Body of pancreas (tissue), 2 donors: ENCODE data around the genes EPB41L4B and SVEP1.

GRCh38 chr9:108551595-108551970 lies 304.2 kb downstream of the ACTL7B start:
- PRO-cap: no peak
- RAMPAGE, long total RNA, 2 experiments: no peak in any of the 2 experiments

DNA sequence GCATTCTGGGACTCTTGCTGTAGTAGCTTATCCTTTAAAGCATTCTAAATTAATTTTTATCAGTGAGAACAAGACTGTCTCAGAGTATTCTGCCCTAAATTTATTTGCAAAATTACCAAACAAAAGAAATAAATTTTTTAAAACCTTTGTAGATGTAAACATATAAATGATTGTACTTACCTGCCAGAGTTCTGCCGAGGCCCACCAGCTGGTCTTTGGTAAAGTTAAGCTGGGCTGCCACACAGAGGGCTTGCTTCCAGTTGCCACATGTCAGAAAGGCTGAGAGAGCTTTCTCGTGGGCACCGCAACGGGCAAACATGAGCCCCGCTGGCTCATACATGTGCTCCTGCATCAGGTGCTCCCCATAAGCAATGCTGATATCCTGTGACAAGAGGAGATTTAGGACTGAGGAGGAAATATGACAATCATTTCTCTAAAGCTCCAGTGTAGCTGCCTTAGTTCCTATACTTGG lies 29.0 kb downstream of the ACTL7A start:
- PRO-cap: no peak
- RAMPAGE, long total RNA, 2 experiments: start-site peak on the minus strand in 1 of 2 experiments, centred at position 290 of the sequence, 9 reads per replicate

DNA sequence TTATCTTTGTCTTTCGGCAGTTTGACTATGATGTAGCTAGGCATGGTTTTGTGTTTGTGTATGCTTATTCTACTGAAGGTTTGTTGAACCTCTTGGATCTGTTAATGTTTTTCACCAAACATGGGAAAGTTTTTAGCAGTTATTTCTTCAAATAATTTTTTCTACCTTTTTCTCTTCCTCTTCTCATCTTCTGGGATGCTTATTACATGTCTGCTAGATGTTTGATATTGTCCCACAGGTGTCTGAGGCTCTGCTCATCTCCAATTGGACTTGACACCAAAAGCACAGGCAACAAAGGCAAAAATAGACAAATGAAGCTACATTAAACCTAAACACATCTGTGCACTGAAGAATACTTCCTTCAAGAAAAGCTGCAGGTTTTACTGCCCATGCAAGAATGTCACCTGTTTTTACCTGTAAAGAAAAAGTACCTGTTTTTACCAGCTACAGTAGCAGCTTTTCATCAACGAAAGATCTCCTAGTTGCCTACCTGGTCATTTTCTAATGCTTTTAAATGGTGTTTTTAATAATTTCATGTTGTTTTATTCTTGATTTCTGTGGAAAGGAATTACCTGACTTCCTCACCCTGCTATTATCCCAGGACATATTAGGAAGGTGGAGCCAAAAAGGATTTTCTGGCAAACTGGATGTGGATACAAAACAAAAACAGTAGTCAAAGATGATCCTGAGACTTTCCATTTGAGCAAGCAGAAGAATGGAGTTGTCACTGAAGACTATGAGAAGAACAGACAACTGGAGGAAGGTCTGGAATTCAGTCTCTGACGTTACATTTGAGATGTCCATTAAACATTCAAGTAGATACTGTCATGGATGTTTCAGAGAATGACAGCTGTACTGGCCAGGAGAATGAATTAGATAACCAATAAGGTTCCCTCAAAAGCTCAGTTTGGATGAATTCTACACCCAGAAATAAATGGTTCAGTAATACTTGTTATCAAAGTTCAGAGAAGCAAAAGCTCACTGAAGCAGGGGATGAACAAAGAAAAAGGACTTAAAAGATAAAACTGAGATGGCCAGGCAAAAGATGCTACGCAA lies 40.7 kb downstream of the TMEM245 start:
- PRO-cap: no peak
- RAMPAGE, long total RNA, 2 experiments: start-site peak on the minus strand in 1 of 2 experiments, centred at position 537 of the sequence, 16 reads per replicate

GRCh38 chr9:109094298-109094861 lies 25.4 kb downstream of the TMEM245 start:
- PRO-cap: no peak
- RAMPAGE, long total RNA, 2 experiments: no peak in any of the 2 experiments

GRCh38 chr9:109108286-109108836 lies 11.4 kb downstream of the TMEM245 start:
- PRO-cap: no peak
- RAMPAGE, long total RNA, 2 experiments: no peak in any of the 2 experiments

DNA sequence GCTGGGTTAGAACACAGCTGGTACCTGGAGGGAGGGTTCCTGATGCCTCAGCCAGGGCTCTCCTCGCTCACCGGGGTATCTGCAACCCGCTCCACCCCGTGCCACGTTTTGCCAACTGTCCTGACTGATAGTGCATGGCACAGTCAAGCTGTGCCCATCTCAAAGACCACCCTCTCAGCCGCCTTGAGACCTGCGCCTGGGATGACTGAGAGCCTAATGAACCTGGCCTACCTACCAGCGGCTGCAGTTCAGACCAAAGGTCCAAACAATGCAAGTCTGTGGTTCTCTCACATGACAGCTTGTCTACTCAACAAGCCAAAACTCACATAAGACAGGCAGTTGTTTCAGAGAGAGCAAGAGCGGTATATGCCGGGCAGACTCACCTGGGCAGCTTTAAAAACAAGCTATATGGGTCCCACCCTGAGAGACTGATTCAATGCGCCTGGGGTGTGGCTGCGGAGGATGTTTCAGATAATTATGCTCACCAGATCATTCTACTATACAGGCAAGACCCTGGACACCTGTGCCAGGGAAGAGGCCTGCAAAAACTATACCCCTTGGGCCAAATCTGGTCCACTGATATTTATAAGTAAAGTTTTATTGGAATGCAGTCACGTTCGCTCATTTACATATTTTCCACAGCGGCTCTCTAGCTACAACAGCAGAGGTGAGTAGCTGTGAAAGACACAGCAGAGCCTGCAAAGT lies 70.5 kb downstream of the EPB41L4B start:
- PRO-cap: no peak
- RAMPAGE, long total RNA, 2 experiments: no peak in any of the 2 experiments

DNA sequence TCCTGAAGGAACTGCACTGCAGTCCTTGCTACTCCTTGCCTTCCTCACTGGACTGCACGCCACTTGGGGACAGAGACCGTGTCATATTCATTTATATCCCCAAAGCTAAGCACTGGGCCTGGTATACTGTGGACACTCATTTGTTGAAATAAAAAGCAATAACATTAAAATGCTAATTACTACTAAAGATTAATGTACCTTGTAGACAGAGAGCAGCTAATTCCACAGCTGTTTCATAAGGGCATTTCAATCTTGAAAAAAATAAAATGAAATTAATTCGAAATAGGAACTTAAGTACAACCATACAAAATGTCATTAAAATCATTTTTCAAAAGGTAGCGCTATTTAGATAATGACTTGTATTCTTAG lies 58.0 kb downstream of the EPB41L4B start:
- PRO-cap: no peak
- RAMPAGE, long total RNA, 2 experiments: start-site peak on the minus strand in 1 of 2 experiments, centred at position 193 of the sequence, 17 reads per replicate

- PRO-cap: unidirectional peak, minus-strand start at chr9:109277614
- RAMPAGE, long total RNA, 2 experiments: no peak in any of the 2 experiments
These were observed 43.3 kb downstream of the EPB41L4B start for GRCh38 chr9:109277529-109278048.

- PRO-cap: bidirectional peak, plus-strand start at chr9:109321229, minus-strand start at chr9:109320999
- RAMPAGE, long total RNA, 2 experiments: no peak in any of the 2 experiments
These were observed at the start of gene EPB41L4B for GRCh38 chr9:109320804-109321575. TSS of gene EPB41L4B (minus strand) at chr9:109321059.

DNA sequence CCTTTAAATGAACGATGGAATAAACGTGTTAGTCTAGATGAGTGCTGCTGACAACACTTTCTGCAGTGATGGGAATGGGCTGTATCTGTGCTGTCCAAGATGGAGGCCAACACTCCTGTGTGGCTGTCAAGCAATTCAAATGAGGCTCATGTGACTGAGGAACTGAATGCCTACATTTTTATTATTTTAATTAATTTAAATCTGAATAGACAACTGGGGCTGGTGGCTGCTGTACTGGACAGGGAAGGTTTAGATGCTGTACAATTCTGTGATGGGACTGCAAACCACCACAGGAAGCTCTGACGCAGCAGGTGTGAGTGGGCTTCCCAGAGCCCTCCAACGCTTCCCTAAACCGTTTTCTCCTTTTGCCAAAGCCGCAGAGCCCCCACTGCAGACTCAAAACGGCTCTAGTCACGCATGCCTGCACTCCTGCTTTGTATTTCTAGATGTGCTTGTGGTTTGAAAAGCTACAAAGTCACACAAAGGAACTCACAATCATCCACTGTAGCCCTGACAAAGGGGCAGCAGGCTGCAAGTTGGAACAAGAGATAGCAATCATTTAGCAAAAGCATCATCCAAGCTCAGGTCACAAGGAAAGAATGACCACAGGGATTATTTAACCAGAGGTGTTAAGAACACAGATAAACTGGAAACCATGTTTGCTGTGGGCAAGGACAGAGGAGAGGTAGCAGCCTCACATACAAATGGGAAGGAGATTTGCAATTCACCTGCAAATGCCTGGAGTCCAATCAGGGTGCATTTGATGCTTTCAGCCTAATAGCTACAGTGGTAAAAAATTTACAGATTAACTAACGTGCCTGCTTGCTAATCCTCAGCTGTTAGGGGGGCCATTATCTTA lies 79.3 kb downstream of the PTPN3 start:
- PRO-cap: no peak
- RAMPAGE, long total RNA, 2 experiments: no peak in any of the 2 experiments

DNA sequence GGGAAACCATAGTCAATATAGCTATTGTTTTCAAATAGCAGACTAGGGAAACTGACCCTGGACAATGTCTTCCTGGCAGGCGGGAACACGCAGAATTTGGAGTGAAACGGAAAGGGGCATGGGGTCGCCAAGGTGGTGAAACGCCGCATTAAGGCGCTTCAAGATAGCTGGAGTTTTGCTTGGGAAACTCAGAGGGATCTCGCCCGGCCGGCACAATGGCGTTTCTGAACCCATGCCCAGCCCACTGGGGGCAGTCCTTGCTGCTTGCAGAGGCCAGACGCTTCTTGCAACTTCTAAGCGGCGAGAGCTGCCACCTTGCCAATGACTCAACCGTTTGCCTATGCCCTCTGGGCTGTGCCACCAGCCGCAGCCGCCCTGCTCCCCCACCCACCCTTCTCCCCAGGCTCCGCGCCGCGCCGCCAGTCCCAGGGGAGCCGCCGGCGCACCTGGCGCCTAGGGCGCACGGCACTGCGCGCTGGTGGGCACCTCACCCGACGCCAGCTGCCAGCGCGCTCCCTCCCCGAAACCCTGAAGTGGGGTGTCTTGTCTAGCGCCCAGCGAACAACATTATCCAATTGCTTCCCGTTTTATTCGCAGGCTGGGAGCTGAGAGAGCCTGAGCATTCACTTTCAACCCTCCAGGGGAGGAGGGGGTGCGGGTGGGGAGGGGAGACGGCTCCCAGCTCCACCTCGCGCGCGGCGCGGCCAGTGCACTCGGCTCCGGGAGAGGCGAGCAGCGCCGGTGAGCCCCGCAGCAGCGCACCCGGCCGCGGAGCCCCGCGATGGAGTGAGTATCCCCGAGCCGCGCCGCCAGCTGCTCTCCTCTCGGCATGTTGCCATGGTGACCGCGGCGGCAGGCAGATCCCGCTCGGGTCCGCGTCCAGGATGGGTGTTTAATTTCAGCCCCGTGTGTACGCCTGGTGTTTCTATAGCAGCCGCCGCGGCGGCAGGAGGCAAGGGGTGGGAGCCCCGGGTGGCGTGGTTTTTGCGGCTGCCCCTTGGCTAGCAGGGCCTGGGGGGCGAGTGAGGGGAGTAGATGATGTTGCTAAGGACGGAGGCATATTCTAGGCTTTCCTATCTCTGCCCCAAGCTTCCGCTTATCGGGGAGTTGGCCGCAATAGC lies 139.6 kb upstream of the PALM2AKAP2 start:
- PRO-cap: no peak
- RAMPAGE, long total RNA, 2 experiments: no peak in any of the 2 experiments

- PRO-cap: no peak
- RAMPAGE, long total RNA, 2 experiments: no peak in any of the 2 experiments
These were observed 1.8 kb downstream of the PALM2AKAP2 start for GRCh38 chr9:109781610-109782402.

DNA sequence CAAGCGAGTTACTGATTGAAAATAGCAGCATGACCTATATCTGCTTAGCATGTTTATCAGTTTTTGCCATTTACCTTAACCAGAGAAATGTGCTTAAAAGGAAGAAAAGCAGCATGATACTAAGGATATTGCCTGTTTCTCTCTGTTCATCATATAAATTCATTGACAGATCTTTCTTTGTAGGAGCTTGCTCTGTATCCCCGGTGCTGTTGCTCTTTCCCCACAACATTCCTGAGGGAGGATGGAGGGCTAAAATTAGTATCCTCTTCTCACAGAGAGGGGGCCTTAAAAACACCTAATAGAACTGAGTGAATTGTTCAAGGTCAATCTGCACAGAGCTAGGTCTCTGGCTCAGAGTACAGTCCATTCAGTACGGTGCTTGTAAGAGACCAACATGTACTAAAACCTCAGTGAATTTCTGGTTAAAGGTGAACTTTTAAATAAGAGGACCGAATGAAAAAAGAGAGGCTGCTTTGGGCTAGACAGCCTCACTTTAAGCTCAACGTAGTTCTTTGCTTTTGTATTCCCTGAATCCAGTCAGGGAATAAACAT lies 88.7 kb downstream of the PALM2AKAP2 start:
- PRO-cap: no peak
- RAMPAGE, long total RNA, 2 experiments: no peak in any of the 2 experiments

DNA sequence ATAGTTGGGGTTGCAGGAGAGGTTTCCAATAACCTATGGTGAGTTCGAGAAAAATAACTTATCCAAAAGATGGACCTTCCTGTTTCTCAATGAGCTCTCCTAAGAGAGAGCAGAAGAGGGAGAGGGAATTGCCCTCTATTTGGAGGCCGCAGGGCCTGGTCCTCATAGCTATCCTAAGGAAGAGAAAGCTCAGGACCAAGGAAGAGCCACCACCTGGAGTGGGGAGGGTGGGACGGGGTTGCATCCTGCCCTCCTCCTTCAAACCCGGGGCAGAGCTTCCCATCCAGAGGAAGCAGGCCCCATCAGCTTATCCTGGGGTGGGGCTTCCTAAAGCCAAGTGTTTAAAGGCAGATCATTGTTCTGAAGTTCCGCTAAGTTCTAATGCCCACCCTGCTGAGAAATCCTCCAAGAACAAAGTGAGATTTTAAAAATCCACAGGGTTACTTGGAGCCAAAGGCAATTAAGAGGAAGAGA lies 210.3 kb downstream of the C9orf152 start:
- PRO-cap: no peak
- RAMPAGE, long total RNA, 2 experiments: no peak in any of the 2 experiments

DNA sequence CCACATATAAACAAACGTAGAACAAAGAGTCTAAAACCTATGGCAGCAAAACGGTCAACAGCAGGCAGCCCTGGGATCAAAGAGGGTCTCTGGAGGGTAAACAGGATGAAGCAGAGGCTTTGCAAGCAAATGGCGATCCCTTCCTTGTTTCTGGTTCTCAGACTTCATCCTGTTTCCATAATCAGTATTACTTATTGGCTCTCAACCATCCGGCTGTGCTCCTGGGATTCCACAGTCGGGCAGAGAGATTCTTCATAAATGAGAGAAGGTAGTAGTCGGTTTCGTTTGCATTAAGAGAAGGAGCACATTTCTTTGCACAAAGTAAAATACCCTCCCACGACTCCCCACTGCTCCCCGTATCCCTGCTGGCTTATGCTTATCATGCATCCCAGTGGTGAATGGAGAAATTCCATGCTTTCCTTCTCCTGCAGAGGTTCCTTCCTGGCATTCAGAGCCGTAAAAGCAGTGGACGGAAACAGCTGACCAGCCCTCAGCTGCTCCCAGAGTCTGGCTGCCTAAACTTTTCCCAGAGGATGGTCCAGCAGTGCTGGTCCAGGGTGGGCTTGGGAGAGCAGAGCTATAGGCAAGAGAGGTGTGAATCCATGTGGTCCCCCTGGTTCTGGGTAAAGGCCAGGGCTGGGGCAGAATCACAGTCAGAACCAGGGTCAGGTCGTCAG lies 93.2 kb downstream of the C9orf152 start:
- PRO-cap: no peak
- RAMPAGE, long total RNA, 2 experiments: no peak in any of the 2 experiments

DNA sequence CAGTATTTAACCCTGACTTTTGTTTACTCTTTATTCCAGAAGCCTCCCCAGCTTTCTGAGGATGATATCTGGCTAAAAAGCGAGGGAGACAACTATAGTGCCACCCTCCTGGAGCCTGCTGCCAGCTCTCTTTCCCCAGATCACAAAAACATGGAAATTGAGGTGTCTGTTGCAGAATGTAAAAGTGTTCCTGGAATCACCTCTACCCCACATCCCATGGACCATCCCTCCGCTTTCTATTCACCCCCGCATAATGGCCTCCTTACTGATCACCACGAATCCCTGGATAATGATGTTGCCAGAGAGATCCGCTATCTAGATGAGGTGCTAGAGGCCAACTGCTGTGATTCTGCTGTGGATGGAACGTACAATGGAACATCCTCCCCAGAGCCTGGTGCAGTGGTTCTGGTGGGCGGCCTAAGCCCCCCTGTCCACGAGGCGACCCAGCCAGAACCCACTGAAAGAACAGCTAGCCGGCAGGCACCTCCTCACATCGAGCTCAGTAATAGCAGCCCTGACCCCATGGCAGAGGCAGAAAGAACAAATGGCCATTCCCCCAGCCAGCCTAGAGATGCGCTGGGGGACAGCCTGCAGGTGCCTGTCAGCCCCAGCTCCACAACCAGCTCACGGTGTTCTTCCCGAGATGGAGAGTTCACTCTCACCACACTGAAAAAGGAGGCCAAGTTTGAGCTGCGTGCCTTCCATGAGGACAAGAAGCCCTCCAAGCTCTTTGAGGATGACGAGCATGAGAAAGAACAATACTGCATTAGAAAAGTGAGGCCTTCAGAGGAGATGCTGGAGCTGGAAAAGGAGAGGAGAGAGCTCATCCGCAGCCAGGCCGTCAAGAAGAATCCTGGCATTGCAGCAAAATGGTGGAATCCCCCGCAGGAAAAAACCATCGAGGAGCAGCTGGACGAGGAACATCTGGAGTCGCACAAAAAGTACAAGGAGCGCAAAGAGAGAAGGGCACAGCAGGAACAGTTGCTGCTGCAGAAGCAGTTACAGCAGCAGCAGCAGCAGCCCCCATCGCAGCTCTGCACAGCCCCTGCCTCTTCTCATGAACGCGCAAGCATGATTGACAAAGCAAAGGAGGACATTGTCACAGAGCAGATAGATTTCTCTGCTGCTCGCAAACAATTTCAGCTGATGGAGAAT lies 71.5 kb downstream of the C9orf152 start:
- PRO-cap: no peak
- RAMPAGE, long total RNA, 2 experiments: no peak in any of the 2 experiments

GRCh38 chr9:110167466-110167961 lies 40.4 kb downstream of the C9orf152 start:
- PRO-cap: no peak
- RAMPAGE, long total RNA, 2 experiments: no peak in any of the 2 experiments

GRCh38 chr9:110206770-110207965 lies 791 bp downstream of the C9orf152 start:
- PRO-cap: bidirectional peak, plus-strand start at chr9:110207282, minus-strand start at chr9:110206991; bidirectional peak, plus-strand start at chr9:110207654, minus-strand start at chr9:110207517
- RAMPAGE, long total RNA, 2 experiments: start-site peak on the plus strand in 2 of 2 experiments, at chr9:110207289-110207317 at its widest, 17 to 27 reads per replicate

DNA sequence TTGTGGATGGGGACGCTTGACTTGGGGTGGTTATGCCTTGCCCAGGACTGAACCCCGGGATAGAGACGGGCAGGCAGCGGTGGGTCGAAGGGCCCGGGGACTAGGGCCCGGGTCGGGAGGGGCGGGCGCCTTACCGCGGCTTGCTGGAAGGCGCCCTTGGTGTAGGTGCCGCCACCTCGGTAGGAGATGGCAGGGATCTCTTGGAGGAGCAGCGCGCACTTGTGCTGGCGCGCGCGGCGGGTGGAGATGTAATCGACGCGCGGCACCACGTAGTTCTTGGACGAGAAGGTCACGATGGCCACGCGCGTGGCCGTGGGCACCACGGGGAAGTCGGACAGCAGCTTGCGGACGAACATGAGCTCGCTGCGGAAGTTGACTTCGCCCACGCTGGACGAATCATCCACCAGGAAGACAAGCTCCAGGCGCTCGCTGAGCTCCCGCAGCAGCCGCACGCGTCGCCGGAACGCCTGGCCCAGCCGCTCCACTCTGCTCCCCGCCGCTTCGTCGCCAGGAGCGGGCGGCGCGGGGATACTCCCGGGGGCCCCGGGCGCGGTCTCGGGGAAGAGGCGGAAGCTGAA lies 573 bp downstream of the SVEP1 start:
- PRO-cap: bidirectional peak, plus-strand start at position 272 of the sequence, minus-strand start at position 242 of the sequence; bidirectional peak, plus-strand start outside the sequence, minus-strand start at position 506 of the sequence
- RAMPAGE, long total RNA, 2 experiments: no peak in any of the 2 experiments

- PRO-cap: bidirectional peak, plus-strand start at chr9:110579636, minus-strand start at chr9:110579384
- RAMPAGE, long total RNA, 2 experiments: start-site peak on the minus strand in 2 of 2 experiments, at chr9:110579713-110579941 at its widest, 25 to 36 reads per replicate
These were observed at the start of gene SVEP1 for GRCh38 chr9:110579457-110580209. TSS of gene SVEP1 (minus strand) at chr9:110579741.